Breast epithelium (tissue), 2 donors: Measurements from ENCODE around the genes MEGF6 and KCNAB2.

GRCh38 chr1:3312828-3313524 is 141.5 kb upstream of the ARHGEF16 start:
- PRO-cap: no peak
- RAMPAGE, long total RNA, 2 experiments: no peak in any of the 2 experiments

DNA sequence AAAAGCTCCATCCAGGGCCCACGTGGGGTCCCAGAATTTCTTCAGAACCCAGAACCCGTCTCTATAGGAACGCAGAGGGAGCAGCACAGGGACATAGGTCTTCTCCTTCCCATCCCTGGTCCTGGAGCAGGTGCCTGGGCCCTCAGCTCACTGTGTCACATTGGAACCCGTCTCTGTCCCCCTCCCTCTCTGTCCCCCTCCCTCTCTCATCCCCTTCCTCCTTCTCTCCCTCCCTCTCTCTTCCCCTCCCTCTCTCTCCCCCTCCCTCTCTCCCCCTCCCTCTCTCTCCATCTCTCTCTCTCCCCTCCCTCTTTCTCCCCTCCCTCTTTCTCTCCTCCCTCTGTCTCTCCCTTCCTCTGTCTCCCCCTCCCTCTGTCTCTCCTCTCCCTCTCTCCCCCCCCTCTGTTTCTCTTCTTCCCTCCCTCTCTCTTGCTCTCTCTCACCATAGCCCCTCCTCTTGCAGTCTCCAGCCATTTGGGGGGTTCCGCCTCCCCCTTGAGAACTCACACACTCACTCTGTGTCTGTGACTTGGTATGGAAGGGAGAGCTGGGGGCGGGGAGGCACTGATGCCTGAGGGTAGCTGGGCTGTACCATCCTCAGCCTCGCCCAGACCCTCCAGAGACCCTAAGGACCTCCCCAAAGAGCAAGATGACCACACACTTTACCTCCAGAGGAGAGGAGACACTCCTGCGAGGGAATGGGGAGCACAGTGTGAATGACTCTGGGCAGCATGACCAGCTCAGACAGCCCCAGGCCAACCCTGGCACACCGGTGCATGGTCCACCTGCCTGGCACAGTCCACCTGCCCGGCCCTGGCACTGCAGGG is 102.9 kb upstream of the ARHGEF16 start:
- PRO-cap: no peak
- RAMPAGE, long total RNA, 2 experiments: no peak in any of the 2 experiments

GRCh38 chr1:3352182-3353445 is 101.9 kb upstream of the ARHGEF16 start:
- PRO-cap: no peak
- RAMPAGE, long total RNA, 2 experiments: no peak in any of the 2 experiments

DNA sequence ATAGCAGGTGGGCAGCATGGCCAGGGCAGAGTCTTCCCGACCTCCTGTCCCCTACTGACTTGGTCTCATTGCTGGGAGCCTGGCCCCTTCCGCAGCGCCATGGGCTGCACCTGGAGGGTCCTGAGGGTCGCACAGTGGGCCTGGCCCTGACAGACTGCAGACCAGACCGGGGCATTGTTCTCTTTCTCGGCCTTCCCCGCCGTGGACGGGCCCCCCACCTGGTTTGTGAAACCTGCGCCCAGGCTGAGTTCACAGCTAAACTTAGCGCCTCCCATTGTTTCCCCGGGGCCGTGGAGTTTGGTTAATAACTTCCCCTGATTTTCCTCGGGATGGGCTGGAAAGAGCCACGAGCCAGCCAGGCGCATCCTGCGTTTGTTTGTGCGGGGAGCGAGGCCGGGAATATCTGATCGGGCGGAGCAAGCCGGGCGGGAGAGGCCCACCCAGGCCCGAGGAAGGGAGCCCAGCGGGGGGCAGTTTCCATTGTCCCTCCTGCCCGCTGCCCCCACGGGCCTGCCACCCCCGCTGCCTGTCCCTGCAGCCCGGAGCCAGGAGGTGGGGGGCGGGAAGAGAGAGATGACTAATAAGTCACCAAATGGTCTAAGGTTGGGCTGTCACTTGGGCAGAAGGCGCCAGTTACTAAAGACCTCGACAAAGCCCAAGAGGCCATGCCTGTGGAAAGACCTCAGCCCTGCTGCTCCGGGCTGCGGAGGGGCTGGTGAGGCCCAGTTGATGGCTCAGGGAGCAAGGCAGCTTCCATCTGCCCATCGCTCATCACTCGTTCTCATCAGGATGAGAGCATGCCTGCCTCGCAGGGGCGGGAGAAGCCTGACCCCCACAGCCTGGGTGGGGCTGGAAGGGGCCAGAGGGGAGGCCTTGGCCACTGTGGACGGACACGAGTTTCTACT is 39.0 kb upstream of the ARHGEF16 start:
- PRO-cap: no peak
- RAMPAGE, long total RNA, 2 experiments: no peak in any of the 2 experiments

GRCh38 chr1:3533519-3533981 is 77.8 kb downstream of the MEGF6 start:
- PRO-cap: no peak
- RAMPAGE, long total RNA, 2 experiments: no peak in any of the 2 experiments

DNA sequence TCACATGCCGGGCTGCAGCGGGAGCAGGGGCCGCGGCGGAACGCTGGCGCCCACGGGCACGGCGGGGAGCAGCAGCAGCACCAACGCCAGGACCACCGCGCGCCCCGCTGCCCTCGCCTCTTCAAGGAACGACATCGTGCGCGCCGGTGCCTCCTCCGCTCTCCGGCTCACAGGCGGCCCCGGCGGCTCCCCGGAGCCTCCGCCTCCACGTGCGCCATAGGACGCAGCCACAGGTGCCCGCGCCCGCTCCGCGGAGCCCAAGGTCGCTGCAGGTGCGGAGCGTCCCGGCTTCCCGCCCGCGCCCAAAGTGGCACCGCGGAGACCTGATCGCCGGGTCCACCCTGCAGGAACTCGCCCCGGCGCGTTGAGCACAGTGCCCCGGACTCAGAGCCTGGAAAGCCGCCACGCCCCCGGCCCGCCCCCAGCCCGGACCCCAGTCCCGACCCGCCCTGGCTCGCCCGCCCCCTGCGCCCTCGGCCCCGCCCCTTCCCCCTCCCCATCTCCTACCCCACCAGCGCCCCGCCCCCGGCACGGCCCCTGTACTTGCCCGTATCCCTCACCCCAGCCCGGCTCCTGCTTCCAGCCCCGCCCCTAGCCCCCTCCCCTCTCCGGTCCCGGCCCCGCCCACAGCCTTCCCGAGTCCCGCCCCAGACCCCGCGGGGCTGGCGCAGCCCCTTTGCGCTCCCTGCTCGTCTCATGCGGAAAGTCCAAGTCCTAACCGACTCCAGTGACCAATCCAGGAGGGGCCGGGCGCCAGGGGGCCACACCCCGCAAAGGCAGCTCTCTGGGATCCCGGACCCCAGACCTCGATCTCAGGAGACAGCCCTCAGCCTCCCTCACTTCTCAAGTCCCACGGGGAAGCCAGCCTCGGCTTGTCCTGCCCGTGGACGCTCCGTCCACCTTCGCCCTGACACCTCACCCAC is at the start of gene MEGF6:
Gene MEGF6, minus strand, starts transcription at position 375 of the 923 bp plus-strand sequence.
- PRO-cap: no peak
- RAMPAGE, long total RNA, 2 experiments: no peak in any of the 2 experiments

- PRO-cap: no peak
- RAMPAGE, long total RNA, 2 experiments: no peak in any of the 2 experiments
These were observed 34.2 kb upstream of the CCDC27 start for GRCh38 chr1:3718012-3718495.

DNA sequence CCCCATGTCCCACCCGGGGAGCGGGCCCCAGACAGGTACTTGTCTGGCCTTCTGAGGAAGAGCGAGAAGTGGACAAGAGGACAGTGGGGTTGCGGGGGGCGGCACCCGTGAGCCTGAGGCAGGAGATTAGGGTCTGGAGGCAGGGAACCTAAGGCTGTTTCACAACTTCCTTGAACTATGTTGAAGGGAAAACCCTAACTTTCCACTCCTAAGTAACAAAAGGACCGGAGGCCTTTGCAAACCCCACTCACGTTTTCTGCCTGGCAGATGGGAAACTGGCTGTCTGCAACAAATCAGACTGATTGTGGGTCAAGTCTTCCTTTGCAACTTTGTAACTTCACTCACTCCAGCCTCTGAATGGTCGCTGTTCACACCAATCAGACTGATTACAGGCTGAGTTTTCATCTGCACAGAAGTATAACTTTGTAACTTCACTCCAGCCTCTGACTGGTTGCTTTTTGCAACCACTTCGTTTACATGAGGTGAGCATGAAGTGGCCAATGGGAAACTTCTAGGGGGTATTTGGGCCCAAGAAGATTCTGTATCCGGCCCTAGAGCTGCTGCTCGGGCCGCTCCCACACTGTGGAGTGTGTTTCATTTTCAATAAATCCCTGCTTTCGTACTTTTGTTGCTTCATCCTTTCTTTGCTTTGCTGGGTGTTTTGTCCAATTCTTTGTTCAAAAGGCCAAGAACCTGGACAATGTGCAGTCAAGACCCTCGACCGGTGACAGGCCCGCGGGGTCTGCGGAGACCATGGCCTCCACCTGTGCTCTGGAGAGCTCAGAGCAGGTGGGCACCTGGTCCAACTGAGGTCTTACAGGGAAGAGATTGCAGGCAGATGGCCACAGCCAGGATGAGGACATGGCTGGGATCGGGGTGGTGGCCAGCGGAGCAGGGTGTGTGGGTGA is 11.0 kb upstream of the CCDC27 start:
- PRO-cap: no peak
- RAMPAGE, long total RNA, 2 experiments: no peak in any of the 2 experiments

DNA sequence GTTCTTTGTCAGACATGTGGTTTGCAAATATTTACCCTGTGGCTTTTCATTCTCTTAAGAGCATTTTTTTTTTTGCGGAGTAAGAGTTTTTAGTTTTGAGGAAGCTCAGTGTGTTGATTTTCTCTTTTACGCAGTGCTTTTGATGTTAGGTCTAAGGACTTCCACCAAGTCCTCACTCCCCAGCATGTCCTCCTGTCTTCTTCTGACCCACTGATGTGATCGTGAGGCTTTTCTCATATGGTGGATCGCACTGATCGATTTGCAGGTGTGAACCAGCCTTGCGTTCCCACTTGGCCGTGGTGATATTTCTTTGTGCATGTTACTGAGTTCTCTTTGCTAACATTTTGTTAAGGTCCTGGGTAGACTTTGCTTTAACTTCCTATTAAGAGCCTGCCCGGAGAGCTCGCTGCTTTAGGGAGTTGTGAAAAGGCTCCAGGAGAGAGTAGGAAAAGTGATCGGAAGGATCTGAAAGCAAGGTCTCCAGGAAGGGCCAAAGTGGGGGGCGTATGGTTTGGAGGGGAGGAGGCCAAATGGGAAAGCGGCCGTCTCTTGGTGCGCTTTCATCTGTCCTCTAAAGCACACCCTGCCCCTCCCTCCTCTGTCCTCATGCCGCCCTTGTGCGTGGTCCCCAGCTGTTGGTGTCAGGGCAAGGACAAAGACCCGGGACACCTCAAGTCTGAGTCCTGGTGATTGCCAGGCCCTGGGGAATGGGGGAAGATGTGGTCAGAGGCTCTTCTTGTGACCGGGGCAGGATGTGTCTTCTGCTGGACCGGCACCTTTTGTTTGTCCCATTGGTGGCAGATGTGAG is 7.9 kb downstream of the DFFB start:
- PRO-cap: no peak
- RAMPAGE, long total RNA, 2 experiments: no peak in any of the 2 experiments

DNA sequence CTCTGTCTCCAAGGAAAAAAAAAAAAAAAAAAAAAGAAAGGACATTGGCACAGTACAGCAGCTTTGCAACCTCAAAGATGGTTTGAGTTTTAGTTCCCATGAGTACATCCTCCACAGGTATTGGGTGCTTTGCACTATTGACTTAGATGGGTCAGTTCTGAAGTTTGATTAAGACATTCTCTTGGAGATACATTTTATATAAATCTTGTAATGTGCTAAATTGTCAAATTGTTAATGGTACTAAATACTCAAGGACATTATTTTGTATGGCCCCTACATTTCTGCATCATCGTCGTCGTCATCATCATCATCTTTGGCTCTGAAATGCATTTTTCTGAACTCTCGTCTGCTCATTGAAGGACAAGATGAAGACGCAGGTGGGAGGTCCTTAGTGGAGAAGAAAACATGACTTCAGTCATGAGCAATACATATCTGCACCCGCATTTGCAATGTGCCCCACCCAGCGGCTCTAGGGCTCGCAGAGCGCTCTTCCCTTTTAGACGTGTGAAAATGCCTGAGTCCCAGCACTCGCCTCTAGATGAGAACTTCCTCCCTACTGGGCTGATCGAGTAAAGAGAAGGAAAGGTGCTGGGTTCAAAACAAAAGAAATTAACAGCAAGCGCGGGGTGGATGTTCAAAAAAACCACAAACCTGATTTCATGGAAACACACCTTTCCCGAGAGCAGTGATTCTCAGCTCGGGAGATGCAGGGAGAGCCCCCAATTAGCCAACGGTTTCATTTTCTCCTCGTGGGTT is 10.2 kb downstream of the C1orf174 start:
- PRO-cap: no peak
- RAMPAGE, long total RNA, 2 experiments: no peak in any of the 2 experiments

- PRO-cap: no peak
- RAMPAGE, long total RNA, 2 experiments: no peak in any of the 2 experiments
These were observed 75.7 kb upstream of the C1orf174 start for GRCh38 chr1:3975752-3976207.

DNA sequence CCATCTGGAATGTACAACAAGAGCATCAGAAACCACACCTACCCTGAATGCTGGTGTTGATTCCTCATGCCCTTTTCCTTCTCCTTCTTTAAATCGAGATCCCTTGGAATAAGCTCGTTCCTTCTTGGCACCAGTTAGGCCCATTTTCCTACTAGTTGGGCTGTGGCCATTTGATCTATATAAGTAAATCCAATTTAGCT is 170.4 kb upstream of the AJAP1 start:
- PRO-cap: no peak
- RAMPAGE, long total RNA, 2 experiments: no peak in any of the 2 experiments

- PRO-cap: no peak
- RAMPAGE, long total RNA, 2 experiments: no peak in any of the 2 experiments
These were observed 308.7 kb downstream of the AJAP1 start for GRCh38 chr1:4963089-4963624.

- PRO-cap: no peak
- RAMPAGE, long total RNA, 2 experiments: no peak in any of the 2 experiments
These were observed 553.8 kb downstream of the AJAP1 start for GRCh38 chr1:5208344-5208543.

DNA sequence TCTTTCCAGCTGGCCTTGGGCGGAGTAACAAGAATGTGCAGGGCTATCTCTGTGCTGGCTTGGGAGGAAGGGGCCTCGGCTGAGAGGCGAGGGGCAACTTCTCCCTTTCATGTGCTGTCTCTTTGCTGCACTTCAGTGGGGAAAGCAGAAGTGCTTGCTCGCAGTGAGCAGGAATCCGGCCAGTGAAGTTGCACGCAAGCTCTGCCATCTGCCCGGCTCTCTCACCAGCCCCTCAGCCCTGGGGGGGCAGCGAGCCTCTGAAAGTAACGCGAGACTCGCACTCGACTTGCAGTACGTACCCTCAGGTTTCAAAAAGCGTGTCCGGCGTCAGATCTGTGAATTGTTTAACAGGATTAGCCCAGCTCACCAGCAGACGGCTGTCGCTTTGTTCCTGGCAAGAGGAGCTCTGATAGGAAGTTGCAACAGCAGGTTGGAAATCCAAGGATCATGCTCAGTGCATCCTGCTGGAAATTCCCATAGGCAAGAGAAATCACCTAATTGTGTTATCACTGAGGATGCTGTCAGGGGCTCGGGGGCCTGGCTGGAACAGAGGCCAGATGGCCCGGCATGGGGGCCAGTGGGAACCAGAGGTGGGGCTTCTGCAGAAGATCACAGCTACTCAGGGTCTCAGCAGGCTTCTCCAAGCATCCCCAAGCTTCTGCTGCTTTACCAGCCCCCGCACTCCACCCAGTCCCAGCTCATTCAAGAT is 221.0 kb downstream of the NPHP4 start:
- PRO-cap: no peak
- RAMPAGE, long total RNA, 2 experiments: no peak in any of the 2 experiments

DNA sequence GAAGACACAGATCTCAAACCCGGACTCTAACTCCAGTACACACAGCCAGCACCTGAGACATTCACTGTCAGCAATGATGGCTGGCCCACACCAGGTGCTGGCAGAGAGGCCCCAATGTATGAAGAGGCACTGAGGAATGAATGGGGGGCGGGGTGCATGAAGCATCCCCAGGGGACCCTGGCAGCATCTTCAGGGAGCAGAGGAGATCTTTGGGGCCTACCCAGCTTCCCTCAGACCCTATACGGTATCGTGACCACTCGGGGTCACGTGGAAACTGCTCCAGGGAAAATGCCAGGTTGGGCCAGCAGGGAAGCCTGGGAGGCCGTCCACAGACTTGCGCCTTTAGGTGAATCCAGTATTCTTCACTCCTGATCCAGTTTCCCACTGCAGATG is 84.3 kb downstream of the NPHP4 start:
- PRO-cap: no peak
- RAMPAGE, long total RNA, 2 experiments: no peak in any of the 2 experiments

GRCh38 chr1:5949149-5949834 is 42.9 kb downstream of the NPHP4 start:
- PRO-cap: no peak
- RAMPAGE, long total RNA, 2 experiments: no peak in any of the 2 experiments

DNA sequence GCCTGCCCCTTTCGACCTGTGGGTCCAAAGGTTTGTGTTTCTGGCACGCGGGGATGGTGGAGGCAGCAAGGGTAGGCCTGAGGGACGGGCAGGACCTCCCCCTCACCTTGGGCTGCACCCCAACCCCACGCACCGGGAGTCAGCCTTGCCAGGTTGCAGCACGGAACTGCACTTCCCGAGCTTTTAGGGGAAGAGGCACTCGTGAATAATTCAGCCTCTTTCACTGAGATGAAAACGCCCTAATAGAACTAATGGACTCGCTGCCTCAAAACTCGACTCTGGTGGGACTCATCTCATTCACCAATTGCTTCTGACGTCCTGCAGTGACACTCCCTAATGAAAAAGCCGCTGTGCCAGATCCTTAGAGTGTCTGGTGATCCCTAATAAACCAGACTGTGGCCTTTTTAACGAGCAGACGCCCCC is at the start of gene KCNAB2:
Gene KCNAB2, plus strand, starts transcription at position 138 of the 423 bp plus-strand sequence.
- PRO-cap: no peak
- RAMPAGE, long total RNA, 2 experiments: no peak in any of the 2 experiments

DNA sequence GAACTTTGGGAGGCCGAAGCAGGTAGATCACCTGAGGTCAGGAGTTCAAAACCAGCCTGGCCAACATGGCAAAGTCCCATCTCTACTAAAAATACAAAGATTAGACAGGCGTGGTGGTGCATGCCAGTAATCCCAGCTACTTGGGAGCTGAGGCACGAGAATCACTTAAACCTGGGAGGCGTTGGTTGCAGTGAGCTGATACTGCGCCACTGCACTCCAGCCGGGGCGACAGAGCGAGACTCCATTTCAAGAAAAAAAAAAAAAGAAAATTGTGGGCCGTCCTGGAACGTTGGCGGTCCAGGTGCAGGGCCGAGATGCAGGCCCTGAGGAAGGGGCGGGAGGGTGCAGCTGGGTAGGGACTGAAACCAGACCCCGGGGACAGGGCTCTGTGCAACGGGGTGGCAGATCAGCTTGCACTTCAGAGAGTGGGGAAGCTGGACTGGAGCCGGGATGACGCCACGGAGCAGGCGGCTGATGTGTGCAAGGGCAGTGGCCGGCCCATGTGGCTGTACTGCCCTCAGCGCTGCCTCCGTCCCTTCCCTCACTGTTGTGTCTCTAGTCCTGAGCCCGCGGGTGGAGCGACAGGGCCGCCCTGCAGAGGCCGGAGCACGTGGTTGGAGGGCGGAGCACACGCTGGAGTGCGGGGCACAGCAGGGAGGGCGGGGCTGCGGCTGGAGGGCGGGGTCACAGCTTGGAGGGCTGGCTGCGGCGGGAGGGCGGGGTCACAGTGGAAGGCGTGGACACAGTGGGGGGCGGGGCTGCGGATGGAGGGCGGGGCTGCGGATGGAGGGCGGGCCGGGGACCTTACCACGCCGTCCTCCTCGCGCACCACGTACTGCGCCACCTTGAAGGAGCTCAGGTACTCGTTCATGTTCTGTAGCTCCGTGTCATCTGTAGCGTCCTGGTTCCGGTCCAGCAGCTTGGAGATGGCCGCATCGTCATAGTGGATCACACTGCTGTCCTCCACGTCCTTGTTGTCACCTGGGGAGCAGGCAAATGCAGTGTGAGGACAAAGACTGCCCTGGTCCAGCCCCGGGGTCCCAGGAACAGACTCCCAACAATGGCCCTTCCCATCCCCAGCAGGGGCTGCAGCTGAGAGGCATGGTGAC is 52.5 kb downstream of the CHD5 start:
- PRO-cap: no peak
- RAMPAGE, long total RNA, 2 experiments: no peak in any of the 2 experiments

DNA sequence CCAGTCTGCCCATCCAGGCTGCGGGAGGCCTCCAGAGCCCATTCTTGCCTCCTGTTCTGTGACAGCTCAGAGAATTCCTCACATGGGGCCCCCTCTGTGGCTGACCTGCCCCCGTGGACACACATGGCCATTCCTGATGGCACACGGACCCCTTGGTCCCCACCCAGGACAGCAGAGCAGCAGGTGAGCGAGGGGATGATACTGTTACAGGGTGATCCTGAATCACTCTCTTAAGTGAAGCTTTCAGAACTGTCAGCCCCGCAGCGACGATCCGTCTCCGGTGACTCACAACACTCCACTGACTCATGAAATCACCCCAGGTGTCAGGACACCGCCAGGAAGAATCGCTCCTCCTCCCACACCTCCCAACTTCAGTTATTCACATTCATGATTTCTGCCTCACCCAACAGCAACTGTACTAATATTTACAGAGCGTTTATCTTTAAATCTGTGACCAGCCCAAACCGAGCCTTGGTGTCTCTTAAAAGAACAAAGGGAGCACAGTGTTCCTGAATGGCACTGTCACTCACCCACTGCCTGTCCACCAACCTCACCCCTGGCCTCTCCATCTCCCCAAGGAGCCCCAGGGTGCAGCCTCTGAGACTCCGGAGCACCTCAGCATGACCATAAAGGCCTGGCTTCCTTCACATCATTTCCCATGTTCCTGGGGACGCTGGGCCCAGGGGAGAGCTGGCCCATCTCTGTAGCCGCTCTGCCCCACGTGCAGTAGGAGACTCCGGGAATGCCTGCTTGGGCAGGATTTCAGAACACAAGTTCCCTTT is 22.3 kb downstream of the CHD5 start:
- PRO-cap: no peak
- RAMPAGE, long total RNA, 2 experiments: no peak in any of the 2 experiments